LUHMES (cell line): Measurements from ENCODE around the genes CLEC18A and PHLPP2.

DNA sequence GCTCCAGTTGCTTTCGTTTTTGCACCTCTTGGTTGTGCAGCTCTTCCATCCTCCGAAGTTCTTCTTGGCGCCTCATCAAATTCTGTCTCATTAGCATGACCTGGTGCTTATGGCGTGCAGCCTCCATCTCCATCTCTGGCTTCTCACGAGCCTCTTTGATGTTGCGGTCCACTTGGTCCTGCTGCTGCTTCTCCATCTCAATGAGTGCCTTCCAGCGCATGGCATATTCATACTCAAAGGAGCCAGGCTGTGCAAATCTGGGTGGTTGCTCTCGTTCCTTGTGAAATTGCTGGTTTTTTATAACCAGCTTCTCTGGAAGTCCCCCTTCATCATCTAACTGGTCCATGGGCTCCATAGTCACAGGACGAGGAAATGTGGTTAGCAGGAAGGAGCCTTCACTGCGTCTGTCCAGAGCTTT is 2.2 kb upstream of the NOB1 start:
- PRO-cap = no peak

DNA sequence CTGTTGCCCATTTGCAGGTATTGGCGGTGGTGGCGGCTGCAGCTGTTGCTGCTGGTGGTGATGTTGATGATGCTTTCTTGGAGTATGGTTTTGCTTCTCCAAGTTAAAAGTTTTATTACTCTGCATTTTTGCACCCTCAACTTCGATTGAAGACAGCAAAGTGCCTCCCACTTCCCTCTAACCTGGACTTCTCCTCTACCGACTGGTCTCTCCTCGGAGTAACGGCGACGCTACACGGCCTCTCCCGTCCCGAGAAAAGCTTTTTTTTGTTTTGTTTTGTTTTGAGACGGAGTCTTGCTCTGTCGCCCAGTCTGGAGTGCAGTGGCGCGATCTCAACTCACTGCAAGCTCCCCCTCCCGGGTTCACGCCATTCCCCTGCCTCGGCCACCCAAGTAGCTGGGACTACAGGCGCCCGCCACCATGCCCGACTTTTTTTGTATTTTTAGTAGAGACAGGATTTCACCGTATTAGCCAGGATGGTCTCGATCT is 3.1 kb upstream of the NOB1 start:
- PRO-cap = no peak

DNA sequence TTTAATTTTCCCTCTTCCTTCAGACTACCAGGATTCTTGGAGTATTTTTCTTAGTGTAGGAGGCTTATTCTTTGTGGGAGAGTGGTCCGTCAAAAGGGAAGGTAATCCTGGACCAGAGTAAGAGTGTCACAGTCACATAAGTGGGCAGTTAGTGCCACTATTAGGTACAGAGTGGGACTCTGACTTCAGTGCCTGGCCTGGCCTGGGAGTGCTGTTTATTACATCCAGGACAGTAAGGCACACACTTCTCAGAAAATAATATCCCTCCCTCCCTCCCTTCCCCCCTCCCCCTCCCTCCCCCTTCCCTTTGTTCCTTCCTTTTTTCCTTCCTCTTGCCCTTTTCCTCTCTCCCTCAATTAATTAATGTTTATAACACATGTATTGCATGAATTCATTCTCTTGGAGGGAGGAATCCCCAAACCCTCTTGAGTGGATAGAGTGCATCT is 62.1 kb downstream of the WWP2 start:
- PRO-cap = no peak

DNA sequence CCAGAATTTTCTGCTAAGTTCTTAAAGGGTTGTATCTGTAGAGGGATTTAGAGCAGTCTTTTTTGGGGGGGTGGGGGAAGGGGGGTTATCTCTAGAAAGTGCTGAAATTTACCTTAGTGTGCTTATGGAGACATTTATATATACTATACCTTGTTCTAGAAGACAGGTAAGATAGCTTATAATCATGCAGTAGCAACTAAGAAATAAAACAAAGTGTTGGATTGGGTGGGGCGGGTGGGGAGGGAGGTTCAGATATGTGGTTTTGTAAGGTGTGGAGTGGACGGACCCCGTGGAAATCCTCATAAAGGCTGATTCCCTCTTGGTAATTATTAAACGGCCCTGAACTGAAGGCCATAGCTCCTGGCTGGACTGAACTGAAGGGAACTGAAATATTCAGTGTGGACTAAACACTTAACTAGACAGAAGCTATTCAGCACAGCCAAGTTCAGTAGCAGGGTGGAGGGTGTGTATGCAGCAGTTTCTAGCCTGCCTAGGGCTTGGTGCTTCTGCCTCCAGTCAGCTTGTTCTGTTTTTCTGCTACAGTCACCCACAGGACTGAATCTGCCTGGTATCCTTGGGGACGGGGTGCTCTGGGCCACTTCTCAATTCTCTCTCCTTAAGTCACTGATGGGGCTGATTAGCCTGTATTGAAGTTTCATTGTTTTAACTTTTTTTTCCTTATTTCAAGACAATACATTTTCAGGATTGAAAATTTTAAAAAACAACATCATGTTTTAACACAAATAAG is 77.0 kb downstream of the WWP2 start:
- PRO-cap = no peak

- PRO-cap = no peak
These were observed 26.3 kb upstream of the CLEC18A start for GRCh38 chr16:69924592-69925528.

GRCh38 chr16:69951136-69951526 is at the start of gene CLEC18A:
TSS of gene CLEC18A (plus strand) at chr16:69951334.
- PRO-cap = no peak

DNA sequence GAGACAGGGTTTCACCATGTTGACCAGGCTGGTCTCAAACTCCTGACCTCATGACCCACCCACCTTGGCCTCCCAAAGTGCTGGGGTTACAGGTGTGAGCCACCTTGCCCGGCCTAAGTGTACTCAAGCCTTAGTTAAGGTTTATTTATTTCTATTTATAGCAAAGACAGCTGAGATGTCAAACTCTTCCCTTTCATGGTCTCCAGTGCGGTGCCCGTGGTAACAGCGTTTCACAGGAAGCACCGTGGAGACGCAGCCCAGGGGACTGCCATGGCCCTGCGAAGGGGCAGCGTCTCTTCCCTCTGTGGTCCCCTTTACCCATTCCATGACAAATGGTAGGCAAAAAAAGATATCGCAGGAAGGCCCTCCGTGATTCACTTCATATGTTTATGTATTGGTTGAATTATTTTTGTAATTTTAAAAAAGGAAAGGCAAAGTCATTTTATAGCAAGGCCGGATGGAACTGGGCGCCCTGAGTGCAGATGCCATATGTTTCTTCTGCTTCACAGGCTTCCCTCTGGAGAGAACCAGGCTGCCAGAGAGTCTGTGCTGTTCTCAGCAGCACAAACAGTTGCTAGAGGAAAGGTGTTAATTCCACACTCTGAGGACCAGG is 29.3 kb downstream of the DDX19A start:
- PRO-cap = no peak

GRCh38 chr16:70380401-70381221 is 33.9 kb downstream of the DDX19A start:
- PRO-cap = bidirectional peak, plus-strand start at chr16:70381124, minus-strand start at chr16:70380853; unidirectional peak, minus-strand start at chr16:70381152

- PRO-cap = no peak
These were observed 35.3 kb downstream of the DDX19A start for GRCh38 chr16:70381902-70382518.

DNA sequence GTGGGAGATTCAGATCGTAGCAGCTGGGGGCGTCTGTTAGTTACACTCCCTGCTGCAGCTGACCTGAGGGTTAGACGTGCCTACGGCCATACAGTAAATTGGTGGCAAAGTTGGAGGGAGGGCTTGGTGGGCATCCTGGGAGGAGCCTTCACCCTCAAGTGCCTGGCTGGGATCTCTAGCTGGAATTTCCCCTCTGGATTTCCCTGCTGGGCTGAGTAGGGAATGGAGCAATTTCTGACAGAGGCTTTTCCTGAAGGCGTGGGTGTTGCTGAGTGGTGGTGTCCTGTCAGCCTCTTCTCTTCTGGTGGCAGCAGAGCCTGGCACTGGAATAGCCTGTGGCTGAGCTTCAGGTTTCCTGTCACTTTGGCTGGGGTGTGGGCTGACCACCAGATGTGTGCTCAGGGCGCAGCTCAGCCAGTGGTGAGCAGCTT is 6.5 kb downstream of the FCSK start:
- PRO-cap = no peak

GRCh38 chr16:70514138-70514634 is 9.2 kb downstream of the COG4 start:
- PRO-cap = no peak

DNA sequence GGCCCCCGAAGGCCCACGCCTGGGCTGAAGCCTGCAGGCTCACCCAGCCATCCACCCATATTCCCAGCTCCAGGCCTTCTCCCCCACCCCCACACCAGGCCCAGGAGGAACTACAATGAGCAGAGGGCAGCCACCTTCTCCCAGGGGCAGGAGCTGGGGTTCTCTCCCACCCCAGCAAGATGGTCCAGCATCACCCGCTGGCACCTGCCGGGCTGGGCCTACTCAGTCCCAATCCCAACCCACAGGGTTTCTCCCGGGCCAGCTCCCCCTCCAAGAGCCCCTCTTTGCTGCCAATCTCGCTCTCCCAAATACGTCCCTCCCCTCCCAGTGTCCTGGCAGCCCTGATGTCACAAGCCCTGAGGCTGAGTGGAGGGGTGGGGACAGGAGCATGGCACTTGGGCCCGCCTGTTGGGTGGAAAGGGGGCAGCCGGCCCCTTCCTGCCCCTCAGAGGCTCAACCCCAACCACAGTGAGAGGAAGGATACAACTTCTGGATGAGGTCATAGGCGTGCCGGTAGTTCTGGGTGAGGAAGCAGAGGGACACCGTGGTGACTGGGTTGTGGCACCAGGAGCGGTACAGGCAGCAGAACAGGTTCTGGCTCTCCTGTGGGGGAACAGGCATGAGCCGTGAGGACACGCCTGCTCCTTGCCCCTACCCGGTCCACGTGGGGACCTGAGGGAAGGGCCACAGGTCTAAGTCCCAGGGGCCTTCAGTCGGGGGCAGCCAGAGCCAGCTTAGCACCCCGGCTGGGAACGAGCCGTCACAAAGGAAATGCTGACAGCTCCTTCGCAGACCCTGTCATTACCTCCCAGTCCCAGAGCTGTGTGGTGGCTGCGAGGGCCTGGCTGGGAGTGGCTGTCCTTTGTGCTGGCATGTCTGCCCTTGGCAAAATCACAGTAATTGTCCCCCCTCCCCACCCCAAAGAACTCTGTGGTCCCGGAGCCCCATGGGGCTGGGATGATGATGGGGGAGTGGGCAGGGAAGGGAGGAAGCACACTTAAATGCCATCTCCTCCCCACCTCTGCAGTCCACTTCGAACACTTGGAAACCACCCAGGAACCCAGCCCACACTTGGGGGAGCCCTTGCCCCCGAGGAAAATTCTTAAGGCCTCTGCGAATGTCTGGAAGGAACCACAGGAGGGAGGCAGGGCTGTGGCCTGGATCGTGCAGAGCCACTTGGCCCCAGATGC is 11.2 kb upstream of the MTSS2 start:
- PRO-cap = no peak

- PRO-cap = no peak
These were observed 23.8 kb upstream of the MTSS2 start for GRCh38 chr16:70709592-70710059.

DNA sequence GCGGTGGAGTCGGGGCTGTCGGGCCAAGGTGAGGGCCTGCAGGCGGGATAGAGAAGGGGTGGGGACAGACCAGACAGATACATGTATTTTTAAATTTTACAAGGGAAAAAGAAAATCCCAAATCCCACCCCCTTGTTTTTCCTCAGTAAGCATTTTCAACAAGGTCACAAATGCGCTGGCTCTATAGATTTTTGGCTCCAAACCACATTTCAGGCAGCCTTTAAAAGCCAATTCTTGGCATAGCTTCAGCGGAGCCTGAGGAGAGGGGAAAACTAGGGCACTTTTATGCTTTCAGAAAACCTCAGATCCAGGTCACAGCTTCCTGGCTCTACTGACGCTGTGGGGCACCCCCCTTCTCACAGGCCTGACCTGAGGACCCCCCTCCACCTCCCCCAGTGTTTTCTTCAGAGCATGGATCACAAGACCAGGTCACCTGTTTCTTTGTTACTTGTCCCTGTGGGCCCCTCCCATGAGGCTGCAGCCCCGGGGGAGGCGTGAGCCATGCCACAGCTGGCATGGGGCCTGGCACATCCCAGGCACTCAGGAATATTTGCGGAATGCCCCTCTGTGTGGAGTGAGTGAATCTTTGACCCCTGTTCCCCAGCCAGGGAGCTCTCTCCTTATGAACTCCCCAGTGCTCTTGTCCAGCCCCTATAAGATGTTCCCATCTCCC is 30.0 kb upstream of the MTSS2 start:
- PRO-cap = no peak

- PRO-cap = no peak
These were observed 7.1 kb downstream of the TAT start for GRCh38 chr16:71569649-71570268.

DNA sequence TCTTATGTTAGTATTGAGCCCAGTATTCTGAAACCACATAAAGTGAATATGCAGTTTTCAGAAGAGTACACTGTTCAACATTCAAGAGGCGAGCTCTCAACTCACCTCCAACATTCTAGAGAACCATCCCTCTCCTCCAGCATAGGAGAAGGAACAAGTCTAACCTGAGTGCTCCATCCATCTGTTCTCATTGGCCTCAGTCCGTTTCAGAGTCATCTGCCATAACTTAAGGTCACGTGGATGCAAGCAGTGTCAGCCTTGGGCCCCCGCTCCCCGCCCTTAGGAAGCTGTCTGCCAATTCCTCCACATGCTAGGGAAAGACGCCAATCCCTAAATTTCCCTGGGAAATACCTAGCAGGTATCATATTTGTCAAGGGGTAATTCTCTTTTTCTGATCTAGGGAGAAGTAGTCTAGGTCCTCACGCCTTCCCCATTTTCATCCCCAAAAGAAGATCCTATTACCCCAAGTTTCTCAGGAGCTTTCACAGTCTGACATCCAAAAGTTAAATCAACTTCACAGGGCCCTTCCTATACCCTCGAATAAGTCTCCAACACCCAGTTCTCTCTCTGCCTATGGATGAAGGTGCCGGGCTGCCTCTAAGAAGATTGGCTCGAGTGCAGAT is 21.5 kb downstream of the MARVELD3 start:
- PRO-cap = no peak

- PRO-cap = unidirectional peak, minus-strand start at chr16:71723632; bidirectional peak, plus-strand start at chr16:71724037, minus-strand start at chr16:71723885
These were observed 656 bp downstream of the PHLPP2 start for GRCh38 chr16:71723417-71724673.

DNA sequence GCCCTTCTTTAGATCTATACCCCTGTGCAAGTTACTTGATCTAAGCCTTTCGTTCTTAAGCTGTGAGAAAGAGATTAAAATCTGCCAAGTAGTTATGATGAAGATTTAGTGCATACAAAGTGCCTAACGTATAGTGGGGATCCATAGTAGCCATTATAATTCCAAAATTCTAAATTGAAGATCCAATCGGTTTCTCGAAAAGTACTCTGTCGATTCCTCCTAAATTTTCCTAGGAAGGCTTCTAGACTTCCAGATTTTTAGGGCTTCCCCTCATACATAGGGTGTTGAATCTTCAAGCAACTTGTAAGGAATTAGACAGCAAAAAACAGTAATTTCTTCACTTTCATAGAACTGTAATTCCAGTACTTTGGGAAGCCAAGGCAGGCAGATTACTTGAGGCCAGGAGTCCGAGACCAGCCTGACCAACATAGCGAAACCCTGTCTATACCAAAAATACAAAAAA is at the start of gene PHLPP2:
Gene PHLPP2, minus strand, starts transcription at position 28 of the 463 bp plus-strand sequence.
- PRO-cap = no peak

DNA sequence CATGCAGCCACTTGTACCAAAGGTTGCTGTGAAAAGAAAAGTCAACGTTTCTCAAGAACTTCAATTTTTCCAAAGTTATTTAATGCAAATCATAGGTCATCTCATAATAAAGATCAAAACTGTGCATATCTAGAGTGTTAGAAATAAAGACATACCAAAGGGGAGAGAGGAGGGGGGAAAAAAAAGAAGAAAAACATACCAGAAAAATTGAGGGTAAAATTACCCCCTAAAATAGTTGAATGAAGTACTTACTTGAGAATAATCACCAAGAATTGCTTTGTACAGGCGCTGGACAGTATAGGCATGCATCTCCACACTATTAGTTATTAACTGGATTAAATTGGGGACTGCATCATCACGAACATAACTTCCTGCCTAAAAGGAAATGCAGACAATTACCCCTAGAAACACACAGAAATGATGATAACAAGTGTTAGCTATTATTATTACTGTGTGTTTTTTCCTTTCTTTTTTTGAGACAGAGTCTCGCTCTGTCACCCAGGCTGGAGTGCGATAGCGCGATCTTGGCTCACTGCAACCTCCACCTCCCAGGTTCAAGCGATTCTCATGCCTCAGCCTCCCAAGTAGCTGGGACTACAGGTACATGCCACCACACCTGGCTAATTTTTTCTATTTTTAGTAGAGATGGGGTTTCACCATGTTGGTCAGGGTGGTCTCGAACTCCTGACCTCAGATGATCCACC is 25.6 kb upstream of the PHLPP2 start:
- PRO-cap = no peak

GRCh38 chr16:71777620-71778092 is 31.0 kb downstream of the AP1G1 start:
- PRO-cap = no peak